SK-N-SH (cell line): ENCODE data around the gene SLC25A51.

- RRBS, result no CpG with 5 or more reads among the region's 1 CpG
CAGE:
- cytosol, long polyA plus RNA, result no peak
- long polyA plus RNA, result no peak
- nucleus, long polyA plus RNA, result no peak
These were observed 13.3 kb upstream of the PAX5 start for GRCh38 chr9:37047401-37047674.

- RRBS, result no CpG with 5 or more reads among the region's 5 CpGs
CAGE:
- cytosol, long polyA plus RNA, result no peak
- long polyA plus RNA, result no peak
- nucleus, long polyA plus RNA, result no peak
These were observed 78.6 kb downstream of the ZCCHC7 start for GRCh38 chr9:37198837-37199453.

DNA sequence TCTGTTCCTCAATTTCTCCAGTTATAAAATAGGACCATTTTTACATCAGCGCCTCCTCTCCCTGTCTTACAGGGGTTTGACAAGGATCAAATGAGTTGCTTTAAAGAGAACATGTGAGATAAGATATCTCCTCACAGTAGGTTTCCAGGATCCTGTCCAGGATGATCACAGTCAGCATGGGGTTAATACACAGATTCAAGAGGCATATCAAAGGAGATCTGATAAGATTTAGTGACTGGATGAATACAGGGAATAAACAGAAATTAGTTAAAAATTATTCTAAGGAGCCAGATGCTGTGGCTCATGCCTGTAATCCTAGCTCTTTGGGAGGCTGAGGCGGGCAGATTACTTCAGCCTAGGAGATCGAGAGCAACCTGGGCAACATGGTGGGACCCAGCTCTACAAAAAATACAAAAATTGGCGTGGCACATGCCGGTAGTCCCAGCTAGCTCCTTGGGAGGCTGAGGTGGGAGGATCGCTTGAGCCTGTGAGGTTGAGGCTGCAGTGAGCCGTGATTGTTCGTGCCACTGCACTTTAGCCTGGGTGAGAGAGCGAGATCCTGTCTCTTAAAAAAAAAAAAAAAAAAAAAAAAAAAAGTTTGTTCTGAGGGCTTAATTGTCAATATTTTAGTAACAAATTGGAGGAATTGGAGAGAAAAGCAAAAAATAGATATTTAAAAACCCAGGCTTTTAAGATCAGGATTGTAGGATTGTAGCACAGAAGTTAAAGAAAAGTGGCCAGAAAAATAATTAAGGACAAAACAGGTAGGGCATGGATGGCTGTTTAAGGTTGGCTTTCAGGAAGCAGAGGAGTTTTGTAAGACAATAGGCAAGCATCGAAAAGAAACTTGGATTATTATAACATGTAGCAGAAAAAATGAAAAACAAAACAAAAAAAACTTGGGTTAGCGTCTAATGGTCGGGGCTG is 138.1 kb downstream of the ZCCHC7 start:
- RRBS, result no CpG with 5 or more reads among the region's 12 CpGs
CAGE:
- cytosol, long polyA plus RNA, result no peak
- long polyA plus RNA, result no peak
- nucleus, long polyA plus RNA, result no peak

DNA sequence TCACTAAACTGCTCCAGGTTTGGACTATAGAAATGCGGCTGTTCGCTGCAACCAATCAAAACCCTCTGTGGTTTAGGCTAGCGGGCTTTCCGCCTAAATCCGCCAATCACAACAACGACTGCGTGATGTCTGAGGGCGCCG is 344 bp upstream of the ZBTB5 start:
- RRBS, result 3% methylated on average over 1 of the region's 9 CpGs
CAGE:
- cytosol, long polyA plus RNA, result no peak
- long polyA plus RNA, result no peak
- nucleus, long polyA plus RNA, result no peak

GRCh38 chr9:37471850-37472846 is 6.9 kb upstream of the ZBTB5 start:
- RRBS, result no CpG with 5 or more reads among the region's 11 CpGs
CAGE:
- cytosol, long polyA plus RNA, result no peak
- long polyA plus RNA, result no peak
- nucleus, long polyA plus RNA, result no peak

DNA sequence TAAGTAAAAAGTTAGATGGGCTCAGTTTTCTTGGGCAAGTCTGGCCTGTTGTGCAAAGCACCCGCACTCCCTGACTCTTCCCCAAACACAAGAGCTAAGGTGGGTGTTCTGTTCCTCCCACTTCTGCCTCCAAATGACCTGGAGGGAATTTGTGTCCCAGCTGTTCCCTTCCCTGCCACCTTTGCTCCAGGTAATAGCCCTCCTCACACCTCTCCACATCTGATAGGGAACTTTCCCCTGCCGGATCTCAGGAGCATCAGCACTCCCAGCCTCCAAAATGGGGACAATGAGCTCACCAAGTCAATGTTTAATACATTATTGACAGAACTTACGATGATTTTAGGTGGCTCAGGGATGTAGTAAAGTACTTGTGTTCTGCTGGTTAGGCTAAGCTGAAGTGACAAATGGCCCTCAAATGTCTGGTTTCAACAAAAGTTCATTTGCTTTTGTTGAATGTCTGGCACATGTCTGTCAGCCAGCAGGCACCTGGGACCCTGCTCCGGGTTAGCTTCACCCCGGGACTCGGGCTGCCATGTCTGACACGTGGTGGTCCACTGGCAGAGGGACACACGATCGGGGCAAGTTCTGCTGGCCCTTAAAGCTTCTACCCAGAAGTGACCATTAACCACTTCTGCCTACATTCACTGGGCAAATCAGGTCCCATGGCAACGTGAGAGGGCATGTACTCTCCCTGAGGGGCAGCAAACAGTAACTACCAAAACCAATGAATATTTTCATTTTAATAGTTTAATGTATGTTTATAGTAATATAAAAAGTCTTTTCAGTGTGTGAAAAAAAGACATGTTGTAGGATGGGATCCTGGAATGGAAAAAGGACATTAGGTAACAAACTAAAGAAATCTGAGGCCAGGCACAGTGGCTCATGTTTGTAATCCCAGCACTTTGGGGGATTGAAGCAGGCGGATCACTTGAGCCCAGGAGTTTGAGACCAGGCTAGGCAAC is 23.7 kb downstream of the POLR1E start:
- RRBS, result no CpG with 5 or more reads among the region's 11 CpGs
CAGE:
- cytosol, long polyA plus RNA, result no peak
- long polyA plus RNA, result no peak
- nucleus, long polyA plus RNA, result no peak

- RRBS, result no CpG with 5 or more reads among the region's 20 CpGs
CAGE:
- cytosol, long polyA plus RNA, result no peak
- long polyA plus RNA, result no peak
- nucleus, long polyA plus RNA, result no peak
These were observed 26.6 kb downstream of the POLR1E start for GRCh38 chr9:37511970-37513098.

DNA sequence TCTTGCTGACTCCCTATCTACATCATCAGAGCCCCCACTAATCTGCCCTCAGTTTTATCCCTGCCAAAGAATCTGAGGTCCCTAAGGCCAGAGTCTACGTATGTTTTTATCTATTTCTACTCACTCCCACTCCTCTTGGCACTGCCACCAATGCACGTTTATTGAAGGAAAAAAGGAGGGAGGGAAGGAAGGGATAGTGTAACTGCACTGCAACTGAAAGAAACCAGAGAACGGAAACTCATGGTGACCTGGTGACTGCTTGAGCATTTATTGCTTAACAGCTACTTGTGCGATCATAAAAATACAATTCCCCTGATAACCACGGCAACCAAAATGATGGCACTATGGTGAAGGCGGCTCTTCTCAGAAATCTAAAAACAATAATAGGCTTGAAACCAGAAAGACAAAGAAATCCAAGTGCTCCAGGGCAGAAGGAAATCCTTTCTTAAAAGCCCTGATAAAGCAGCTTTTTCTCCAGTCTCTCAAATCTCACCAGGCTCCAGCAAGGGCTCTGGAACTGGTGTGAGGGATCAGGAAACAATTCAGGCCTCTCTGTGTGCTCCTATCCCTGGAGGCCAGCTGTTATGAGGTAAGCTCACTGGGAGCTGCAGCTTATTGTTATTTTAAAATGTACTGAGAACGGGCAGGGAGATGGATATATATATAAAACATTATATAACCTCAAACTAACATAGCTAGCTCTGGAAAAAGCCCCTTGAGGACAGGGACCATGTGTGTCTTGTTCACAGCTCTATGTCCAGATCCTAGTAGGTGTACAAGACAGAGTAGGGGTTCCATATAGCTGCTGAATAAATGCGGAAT is 1.9 kb downstream of the FBXO10 start:
- RRBS, result no CpG with 5 or more reads among the region's 8 CpGs
CAGE:
- cytosol, long polyA plus RNA, result no peak
- long polyA plus RNA, result no peak
- nucleus, long polyA plus RNA, result no peak

GRCh38 chr9:37904012-37904647 is at the start of gene SLC25A51:
TSS of gene SLC25A51 (minus strand) at chr9:37904127.
- RRBS, result 0% methylated on average over 2 of the region's 60 CpGs
CAGE:
- cytosol, long polyA plus RNA, result no peak
- long polyA plus RNA, result no peak
- nucleus, long polyA plus RNA, result no peak

GRCh38 chr9:37916213-37917016 is 12.5 kb upstream of the SLC25A51 start:
- RRBS, result 98% methylated on average over 9 of the region's 24 CpGs
CAGE:
- cytosol, long polyA plus RNA, result no peak
- long polyA plus RNA, result no peak
- nucleus, long polyA plus RNA, result no peak

DNA sequence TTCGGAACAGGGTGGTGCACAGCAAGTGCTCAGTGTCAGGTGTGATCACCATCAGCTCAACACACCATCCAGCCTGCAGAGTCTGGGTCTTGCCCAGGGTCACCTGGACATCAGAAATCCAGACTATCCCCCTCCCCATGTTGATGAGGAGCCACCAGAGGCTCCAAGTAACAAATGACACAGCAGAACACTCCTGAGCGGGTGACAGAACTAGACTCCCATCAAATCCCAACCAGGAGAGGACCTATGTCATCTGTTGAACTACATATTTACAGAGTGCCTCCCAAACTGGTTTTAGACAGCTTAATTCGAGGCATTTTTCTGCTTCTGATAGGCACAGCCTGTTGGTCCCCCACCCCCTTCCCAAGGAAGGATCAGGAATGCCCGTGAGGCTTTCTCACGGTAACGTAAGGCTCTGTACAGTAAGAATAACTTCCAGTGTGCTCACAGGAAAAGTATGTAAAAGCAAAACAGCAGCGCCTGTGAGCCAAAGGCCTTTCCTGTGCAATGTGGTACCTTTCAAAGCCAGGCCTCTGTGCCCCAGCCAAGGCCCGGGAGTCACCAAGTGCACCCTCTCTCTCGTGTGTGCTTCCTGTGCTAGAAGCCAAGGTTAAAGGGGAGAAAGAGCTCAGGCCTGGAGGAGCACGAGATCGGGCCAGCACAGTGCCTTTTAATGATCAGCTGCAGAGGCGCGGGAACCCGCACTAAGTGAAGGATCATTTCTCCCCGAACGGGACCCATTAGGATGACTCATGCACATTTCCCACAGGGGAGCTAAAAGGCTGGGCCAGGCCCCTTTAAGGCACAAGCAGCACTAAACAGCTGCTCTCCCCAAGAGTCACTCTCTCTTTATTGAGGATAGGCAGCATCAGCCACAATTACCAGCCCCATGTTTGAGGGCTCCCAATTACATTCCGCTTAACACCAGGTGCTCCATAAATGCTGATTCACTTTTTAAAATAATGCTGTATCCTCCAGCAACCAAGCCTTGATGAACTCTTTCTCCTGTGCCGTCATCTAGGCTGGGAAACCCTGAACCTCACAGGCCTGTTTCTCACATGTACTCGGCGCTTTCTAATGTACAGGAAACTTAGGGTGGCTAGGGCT is 43.0 kb downstream of the SHB start:
- RRBS, result no CpG with 5 or more reads among the region's 20 CpGs
CAGE:
- cytosol, long polyA plus RNA, result no peak
- long polyA plus RNA, result no peak
- nucleus, long polyA plus RNA, result no peak

- RRBS, result no CpG with 5 or more reads among the region's 29 CpGs
CAGE:
- cytosol, long polyA plus RNA, result no peak
- long polyA plus RNA, result no peak
- nucleus, long polyA plus RNA, result no peak
These were observed 169.1 kb upstream of the ZNG1F start for GRCh38 chr9:41358192-41358618.

DNA sequence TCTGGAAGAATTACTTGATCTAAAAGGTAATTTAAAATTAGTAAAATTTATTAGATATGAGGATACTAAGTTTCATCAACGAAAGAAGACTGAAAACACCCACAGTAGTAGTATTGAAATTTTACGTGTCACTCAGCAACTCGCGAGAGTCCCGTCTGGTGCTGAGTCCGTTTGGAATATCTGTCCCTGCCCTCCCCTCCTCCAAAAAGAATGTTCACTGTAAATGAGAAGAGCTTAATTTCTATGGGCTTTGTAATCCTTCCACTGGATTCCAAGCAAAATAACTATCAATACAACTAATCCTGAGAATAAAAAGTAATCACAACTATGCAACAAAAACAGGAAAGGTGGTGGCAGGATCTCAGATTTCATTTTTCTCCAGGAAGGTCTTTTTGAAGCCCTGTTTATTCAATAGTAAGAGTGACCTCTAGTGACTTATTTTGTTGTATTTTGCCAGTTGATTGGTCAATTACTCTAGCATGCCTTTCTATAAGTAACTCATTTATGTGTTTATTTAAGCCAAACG is 2.1 kb downstream of the CNTNAP3B start:
- RRBS, result no CpG with 5 or more reads among the region's 7 CpGs
CAGE:
- cytosol, long polyA plus RNA, result no peak
- long polyA plus RNA, result no peak
- nucleus, long polyA plus RNA, result no peak

DNA sequence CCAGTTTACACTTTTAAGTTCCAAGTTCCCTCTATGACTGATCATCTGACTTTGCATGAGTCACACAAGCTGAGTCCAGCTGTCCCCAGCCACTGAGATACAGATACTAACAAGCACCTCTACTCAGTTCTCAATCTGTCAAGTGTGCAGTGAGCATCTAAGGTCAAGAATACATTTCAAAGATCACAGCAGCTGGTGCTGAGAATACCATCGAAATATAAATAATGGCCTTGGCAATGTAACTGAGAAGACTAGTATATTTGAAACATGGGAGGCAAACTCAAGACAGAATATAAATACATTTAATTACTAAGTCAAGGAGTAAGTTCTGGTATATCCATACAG is 182.3 kb downstream of the SPATA31A6 start:
- RRBS, result no CpG with 5 or more reads among the region's 1 CpG
CAGE:
- cytosol, long polyA plus RNA, result no peak
- long polyA plus RNA, result no peak
- nucleus, long polyA plus RNA, result no peak

DNA sequence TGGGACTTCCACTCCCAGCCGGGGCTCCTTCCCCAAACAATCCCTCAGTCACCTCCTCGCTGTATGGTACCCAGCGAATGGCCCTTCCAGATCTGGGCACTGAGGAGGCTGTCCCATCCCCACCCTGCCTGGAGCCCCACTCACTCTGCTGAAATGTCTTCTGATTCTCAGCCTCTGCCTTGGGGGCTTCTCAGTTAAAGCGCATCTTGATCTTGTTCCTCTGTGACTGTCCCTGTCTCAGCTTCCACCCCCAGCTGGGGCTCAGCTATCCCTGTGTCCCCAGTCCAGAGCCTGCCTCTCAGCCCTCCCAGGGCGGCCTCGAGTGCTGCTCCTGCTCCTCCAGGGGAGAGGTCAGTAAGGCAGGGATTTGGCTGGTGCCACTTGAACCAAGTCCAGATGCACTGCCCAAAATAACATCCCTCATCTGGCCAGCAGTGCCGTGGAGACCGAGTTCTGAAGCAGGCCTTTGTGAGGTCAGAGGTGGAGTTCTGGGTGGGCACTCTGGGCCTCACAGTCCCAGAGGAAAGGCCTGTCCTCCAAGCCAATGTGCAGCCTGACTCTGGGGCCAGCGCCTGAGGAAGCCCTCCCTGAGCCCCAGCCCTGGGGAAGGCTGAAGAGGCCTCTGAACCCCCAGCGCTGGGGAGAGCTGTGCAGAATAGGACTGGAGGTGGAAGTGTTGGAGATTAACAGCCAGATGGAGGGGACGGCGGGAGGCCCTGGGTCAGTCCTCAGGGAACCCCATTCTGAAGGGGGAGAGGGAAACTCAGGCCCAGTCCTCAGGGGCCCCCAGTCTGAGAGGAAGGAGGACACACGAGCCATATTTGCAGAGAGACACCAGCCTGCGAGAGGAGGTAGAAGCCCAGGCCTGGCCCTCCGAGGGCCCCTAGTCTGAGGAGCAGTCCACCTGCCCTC is 943.7 kb downstream of the SPATA31A6 start:
- RRBS, result no CpG with 5 or more reads among the region's 15 CpGs
CAGE:
- cytosol, long polyA plus RNA, result no peak
- long polyA plus RNA, result no peak
- nucleus, long polyA plus RNA, result no peak

GRCh38 chr9:61667701-61668021 is 477.8 kb downstream of the SPATA31A7 start:
- RRBS, result 58% methylated on average over 5 of the region's 20 CpGs
CAGE:
- cytosol, long polyA plus RNA, result no peak
- long polyA plus RNA, result no peak
- nucleus, long polyA plus RNA, result no peak

GRCh38 chr9:61856273-61856925 is 666.6 kb downstream of the SPATA31A7 start:
- RRBS, result no CpG with 5 or more reads among the region's 54 CpGs
CAGE:
- cytosol, long polyA plus RNA, result no peak
- long polyA plus RNA, result no peak
- nucleus, long polyA plus RNA, result no peak

GRCh38 chr9:62376445-62377093 is 1186.7 kb downstream of the SPATA31A7 start:
- RRBS, result no CpG with 5 or more reads among the region's 29 CpGs
CAGE:
- cytosol, long polyA plus RNA, result no peak
- long polyA plus RNA, result no peak
- nucleus, long polyA plus RNA, result no peak

- RRBS, result no CpG with 5 or more reads among the region's 1 CpG
CAGE:
- cytosol, long polyA plus RNA, result no peak
- long polyA plus RNA, result no peak
- nucleus, long polyA plus RNA, result no peak
These were observed 1673.5 kb downstream of the SPATA31A7 start for GRCh38 chr9:62863385-62863627.

GRCh38 chr9:62949100-62949554 is 1759.3 kb downstream of the SPATA31A7 start:
- RRBS, result no CpG with 5 or more reads among the region's 2 CpGs
CAGE:
- cytosol, long polyA plus RNA, result no peak
- long polyA plus RNA, result no peak
- nucleus, long polyA plus RNA, result no peak